REH cell (cell line): ENCODE measurements around a stretch of chr2.

DNA sequence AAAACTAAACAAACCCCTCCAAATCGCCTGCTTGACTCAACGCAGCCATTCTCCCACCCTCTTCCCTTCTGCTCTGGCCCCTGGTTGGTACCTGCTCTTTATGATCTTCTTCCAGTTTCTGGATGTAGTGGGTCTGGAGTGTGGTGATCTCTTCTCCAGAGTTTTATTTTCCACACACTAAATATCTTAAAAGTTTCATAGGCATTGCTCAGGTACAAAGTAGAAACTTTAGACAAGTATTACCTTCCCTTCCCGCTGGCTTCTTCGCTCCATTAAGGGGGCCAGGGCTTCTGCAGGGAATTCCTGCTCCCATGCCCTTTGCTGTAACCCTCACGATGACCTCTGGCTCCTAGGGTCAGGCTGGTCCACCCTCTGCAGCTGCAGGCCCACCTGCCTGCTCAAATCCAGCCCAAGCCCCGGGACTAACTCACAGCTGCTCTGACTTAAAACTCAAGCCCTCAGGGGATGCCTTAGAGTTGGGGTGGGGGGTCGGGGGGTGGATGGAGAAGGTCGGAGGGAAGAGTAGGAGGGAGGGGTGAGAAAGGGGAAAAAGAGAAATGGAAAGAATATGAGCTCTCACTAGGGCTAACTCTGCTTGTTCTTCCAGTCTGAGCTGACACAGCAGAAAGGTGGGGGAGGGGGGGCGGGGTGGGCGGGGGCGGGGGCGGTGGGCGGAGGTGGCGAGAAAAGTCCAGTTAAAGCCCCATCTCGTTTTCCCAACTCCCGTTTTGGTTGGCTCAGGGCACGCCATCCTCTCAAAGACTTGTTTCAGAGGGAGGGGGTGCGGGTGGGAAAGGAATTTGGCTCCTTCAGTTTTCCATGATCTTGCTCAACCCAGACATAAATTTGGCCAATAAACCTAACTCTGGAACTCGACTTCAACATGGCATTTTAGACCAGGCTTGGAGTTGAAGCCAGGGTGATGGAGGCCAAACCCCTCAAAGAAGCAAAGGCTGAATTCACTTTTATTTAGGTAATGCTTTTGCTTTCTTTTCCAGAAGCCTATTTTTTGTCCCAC lies 4.8 kb downstream of the IGFBP5 start:
- PRO-cap = no peak

DNA sequence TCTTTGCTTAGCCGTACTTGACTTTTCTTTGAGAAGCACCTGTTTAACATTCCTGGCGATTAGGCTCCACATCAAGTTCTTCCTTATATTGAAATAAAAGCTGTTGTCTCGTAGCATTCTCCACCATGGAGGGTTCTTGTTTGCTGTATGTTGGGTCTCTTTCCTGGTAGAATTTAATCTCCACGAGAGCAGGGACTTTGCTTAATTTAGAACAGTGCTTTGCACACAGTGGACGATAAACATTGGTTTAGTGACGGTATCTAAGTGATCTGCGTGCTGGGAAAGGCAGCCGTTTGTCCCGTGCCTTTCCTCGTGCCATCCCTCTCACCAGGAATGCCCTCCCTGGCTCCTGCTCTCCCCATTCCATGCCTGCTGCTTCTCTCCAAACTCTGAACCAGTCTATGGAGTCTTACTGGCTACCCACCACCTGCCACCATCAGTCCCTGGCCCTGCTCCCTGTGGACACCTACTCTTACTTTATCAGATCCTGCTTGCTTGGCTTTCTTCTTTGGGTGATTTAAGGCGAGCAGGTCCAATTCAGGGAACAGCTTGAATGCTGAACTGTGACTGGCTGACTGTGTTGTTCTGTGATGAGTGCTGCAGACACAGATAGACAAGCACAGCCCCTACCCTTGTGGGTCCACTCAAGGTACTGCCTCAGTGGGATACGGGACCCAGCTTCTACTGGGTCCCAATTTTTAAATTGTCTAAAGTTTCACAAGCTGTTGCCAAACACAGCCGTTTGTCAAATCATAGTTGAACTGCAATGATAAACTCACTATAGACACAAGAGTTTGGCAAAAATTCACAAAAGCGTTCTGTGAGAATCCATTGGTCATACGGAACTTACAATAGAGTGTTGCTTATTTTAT lies 27.4 kb upstream of the TNP1 start:
- PRO-cap = no peak

GRCh38 chr2:216909419-216909967 lies 49.6 kb upstream of the TNP1 start:
- PRO-cap = no peak

DNA sequence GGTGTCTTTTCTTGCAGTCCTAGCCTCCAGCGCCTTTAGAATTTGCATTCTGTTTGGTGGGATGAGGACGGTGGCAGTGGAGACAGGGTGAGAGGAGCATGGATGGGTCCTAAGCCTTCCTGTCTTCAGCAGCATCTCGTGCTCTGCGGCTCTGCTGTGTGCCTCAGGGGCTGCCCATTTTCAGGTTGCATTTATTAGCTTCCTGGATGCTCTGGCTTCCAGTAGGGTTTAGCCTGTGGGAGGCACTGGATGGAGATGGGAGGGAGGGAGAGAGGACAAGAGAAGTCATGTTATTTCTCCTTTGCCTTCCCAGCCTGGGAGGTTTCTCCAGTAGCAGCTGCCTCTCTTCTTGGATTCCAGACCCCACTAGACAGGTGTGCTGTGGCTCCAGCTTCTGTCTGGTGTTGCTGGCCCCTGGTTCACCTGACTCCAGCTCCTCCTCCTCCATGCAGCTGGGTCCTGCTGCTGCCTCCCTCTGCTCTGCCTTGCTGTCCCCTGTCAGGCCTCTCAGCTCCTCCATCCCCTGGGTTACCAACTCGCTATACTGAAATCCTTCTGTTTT lies 188.8 kb upstream of the TNP1 start:
- PRO-cap = unidirectional peak, plus-strand start at position 77 of the sequence

DNA sequence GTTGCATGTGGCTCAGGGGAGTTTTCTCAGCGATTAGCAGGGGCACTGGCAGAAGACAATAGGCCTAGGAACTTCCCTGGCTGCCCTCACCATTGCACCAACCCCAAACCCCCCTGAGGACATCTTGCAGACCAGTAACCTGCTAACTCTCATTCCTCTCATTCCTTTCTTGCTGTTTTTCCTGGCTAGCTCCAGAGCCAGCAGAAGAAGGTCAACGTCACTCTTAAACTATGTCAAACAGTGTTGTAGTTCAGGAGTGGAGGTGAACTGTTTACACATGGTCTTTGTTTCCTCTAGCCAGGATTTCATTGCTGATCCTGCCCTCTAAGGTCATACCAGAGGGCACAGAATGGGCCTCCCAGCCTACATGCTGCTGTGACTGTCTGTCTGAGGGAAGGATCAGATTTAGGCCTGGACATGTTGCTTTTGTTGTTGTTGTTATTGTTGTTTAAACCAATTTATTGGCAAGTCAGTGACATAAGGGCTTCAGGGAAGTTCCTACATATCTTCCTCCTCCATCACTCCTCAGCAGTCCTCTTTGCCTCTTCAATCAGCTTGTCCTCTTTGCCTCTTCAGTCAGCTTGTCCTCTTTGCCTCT lies 471.8 kb upstream of the TNP1 start:
- PRO-cap = no peak

GRCh38 chr2:217410066-217410309 lies 550.1 kb upstream of the TNP1 start:
- PRO-cap = no peak

GRCh38 chr2:217604344-217604889 lies 398.4 kb downstream of the TNS1 start:
- PRO-cap = no peak

- PRO-cap = no peak
These were observed 351.9 kb downstream of the TNS1 start for GRCh38 chr2:217650685-217651523.

GRCh38 chr2:217672248-217672992 lies 330.4 kb downstream of the TNS1 start:
- PRO-cap = no peak

DNA sequence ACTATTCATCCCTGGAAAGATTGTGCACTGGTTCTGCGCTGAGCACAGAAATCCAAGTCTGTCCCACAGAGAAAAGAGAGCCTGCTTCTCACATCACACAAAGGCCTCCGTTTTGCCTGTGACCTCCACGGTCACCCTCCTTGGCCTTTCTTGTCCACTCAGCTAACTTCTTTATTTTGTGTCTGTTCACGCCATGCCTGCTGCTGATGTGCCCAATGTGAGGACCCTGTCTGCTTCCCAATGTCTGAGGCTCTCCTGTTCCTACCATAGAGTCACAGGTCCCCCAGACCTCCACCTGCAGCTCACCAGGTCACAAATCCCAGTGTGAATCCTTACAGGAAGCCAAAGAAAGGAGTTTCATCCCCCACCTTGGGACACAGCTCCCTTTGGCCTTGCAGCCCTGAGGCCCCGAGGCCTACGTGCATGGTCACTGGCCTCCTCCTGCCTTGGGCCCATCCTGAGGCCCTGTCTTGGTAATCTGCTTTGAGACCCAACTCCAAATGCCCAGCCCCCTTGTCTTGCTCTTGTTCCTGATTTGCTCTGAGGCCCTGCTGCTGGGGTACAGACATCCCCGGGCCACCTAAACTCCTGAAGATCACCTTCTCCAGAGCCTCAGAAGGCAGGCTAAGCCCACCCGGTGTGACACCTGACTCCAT lies 255.0 kb downstream of the TNS1 start:
- PRO-cap = no peak

GRCh38 chr2:217797476-217798160 lies 205.2 kb downstream of the TNS1 start:
- PRO-cap = no peak

GRCh38 chr2:217800150-217800882 lies 202.5 kb downstream of the TNS1 start:
- PRO-cap = no peak

GRCh38 chr2:217801673-217802186 lies 201.1 kb downstream of the TNS1 start:
- PRO-cap = no peak

DNA sequence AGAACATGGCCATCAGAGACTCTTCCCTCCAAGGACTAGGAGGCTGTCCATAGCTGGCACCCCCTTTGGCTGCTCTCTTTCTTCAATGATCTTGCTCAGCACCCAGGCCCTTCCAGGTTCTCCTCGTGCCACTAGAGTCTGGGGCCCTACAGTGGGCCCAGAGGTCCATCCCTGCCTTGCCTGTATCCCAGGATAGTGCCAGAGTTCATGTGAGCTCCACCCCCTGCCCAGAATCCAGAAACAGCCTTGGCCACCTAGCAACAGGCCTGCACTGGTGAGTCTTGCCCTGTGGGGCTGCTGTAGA lies 180.7 kb downstream of the TNS1 start:
- PRO-cap = no peak

GRCh38 chr2:217833916-217834712 lies 168.7 kb downstream of the TNS1 start:
- PRO-cap = no peak

- PRO-cap = no peak
These were observed 161.6 kb downstream of the TNS1 start for GRCh38 chr2:217841301-217841501.

DNA sequence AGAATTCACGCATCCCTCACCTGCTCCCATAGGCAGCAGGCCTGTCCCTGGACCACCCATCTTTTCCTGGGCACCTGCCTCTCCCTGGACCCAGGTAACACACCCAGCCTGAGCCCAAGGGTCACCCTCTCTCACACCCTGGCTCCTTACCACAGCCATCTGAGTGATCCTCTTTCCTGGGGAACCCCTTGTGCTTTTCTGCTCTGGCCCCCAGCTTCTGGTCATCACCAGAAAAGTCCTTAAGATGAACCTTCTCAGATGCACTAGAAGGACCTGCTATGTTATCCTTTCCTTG lies 161.2 kb downstream of the TNS1 start:
- PRO-cap = no peak

GRCh38 chr2:217842013-217842824 lies 160.6 kb downstream of the TNS1 start:
- PRO-cap = no peak

DNA sequence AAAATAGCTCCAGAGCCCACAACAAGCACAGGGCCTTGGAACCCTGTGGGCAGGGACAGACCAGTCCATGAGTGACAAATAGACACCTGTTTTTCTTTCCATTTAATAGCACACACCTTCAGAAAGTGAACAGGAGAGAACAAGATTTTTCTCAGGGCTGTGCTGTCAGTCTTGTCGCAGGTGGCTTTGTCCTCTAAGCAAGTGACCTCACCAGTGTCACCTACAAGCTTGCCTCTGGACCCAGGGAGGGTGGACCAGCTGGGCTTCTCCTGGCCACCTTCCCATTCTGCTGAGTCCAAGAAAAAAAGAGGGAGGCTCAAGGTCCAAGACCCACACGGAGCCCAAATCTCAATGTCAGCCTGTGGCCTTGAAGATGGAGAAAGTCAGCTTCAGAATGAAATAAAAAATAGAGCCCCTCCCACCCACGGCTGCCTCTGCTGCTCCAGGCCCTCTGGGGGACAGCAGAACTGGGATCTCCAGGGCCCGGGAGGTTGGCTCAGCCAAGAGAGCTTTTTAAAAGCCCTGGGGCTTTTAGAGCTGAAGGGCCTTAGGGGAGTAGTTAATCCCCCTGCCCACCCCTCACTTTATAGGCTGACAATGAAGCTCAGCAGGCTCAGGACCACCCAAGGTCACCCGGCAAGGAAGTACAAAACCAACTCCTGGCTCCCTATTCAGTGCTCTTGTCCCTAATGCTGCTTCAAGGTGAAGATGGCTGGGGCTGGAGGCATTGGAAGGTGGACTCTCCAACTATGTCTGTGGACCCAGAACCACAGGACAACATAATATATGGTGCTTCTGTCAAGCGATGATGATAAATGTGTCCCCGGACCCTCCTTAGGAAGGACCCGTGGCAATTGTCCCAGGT lies 145.8 kb downstream of the TNS1 start:
- PRO-cap = no peak

DNA sequence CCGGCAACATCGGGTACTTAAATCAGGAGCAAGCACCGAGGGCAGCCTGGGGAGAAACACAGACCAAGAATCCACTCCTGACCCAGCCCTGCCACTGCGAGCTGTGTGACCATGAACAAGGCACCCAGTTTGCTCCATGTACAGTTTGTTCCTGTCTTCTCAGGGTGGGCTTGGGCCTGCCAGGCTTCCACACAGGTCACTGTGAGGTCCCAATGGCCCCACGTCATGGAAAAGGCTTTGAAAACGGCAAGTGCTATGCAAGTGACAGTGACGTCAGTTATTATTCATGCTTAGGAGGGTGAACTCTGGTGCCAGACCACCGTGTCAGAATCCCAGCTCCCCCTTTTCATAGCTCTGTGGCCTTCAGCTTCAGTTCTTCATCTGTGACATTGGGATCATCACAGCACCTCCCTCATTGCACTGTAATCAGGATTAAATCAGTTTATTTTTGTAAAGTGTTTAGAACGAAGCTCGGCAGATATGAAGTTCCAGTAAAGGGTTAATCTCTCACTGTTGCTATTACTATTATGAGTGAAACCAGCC lies 87.1 kb downstream of the TNS1 start:
- PRO-cap = no peak